Camera-type eye (tissue), 1 donor: ENCODE measurements around the gene IQSEC1.

GRCh38 chr3:12895122-12895797 lies 53.9 kb upstream of the RPL32 start:
- RAMPAGE, long total RNA, result no peak

- RAMPAGE, long total RNA, result no peak
These were observed 79.0 kb upstream of the RPL32 start for GRCh38 chr3:12920419-12920769.

DNA sequence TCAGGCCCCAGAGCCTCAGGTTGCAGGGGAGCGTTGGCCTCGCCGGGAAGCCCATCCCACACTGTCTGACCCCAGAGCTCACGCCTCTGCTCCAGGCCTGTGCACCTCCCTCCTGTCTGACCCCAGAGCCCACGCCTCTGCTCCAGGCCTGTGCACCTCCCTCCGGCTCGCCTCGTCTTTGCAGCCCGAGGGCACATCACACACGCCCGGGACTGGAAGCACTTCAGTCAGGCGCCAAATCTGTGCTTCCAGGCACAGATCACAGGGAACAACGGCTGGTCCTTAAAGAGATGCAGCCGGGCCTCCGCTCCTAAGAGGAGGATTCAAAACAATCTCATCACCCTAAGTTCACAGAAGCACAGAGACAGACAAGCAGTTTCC lies 103.0 kb upstream of the RPL32 start:
- RAMPAGE, long total RNA, result no peak

- RAMPAGE, long total RNA, result no peak
These were observed 70.6 kb downstream of the IQSEC1 start for GRCh38 chr3:13002633-13003060.

GRCh38 chr3:13004285-13005051 lies 68.8 kb downstream of the IQSEC1 start:
- RAMPAGE, long total RNA, result no peak

DNA sequence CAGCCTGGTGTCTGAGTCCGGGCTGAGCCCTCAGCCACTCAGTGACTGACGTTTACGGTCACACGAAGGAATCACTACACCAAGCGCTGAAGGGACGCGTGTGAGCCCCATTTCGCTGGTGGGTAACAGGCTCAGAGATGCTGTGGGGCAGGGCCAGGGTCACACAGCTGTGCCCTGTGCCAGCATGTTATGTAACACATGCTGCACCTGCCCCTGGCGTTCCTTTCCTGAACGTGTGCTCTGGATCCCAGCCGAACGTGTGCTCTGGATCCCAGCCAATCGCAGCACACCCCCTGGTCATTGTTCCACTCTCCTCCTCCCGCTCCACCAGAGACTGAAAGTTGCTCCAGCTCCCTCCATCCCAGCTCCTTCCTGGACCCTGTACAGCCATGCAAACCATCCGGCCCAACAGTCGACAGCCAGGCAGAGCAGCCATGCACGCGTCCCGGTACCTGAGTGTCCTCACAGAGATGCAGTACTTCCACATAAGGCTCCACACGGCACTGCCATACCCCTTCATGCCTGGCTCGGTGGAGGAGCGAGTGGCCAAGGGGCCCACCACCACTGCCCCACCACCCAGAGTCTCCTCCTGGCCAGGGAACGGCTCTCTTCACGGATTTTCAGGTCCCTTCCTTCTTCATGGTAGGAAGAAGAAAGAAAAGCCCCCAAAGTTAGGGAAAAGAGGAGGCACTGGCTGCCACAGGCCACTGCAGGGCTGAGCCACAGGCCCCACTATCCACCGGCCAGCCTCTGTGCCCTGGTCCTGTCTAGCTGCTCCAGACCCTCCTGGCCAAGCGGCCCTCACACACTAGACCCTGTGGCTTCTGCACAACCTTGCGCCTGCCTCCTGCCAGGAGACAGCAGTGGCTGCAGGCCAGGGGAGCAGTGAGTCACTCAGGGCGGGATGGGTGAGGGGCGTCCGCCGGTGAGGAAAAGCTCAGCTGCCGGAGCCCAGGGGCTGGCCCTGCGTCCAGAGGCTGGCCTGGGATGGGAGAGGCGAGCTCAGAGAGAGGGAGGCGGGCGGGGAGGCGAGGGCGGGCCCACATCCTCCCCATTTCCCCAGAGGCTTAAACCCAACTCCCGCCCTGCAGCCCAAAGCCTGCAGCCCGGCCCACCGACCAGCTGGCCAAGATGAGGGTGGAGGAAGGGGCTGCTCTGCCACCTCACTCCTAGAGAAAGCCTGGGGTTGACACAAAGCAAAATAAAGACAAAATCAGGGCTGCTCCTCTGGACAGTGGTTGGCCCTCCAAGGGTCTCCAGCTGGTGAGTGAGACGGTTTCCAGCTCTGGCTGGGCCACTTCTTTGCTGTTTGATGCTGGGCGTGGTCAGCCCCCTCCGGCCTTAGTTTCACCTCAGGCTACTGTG lies 51.2 kb downstream of the IQSEC1 start:
- RAMPAGE, long total RNA, result no peak

- RAMPAGE, long total RNA, result no peak
These were observed 25.5 kb downstream of the IQSEC1 start for GRCh38 chr3:13047770-13048160.

DNA sequence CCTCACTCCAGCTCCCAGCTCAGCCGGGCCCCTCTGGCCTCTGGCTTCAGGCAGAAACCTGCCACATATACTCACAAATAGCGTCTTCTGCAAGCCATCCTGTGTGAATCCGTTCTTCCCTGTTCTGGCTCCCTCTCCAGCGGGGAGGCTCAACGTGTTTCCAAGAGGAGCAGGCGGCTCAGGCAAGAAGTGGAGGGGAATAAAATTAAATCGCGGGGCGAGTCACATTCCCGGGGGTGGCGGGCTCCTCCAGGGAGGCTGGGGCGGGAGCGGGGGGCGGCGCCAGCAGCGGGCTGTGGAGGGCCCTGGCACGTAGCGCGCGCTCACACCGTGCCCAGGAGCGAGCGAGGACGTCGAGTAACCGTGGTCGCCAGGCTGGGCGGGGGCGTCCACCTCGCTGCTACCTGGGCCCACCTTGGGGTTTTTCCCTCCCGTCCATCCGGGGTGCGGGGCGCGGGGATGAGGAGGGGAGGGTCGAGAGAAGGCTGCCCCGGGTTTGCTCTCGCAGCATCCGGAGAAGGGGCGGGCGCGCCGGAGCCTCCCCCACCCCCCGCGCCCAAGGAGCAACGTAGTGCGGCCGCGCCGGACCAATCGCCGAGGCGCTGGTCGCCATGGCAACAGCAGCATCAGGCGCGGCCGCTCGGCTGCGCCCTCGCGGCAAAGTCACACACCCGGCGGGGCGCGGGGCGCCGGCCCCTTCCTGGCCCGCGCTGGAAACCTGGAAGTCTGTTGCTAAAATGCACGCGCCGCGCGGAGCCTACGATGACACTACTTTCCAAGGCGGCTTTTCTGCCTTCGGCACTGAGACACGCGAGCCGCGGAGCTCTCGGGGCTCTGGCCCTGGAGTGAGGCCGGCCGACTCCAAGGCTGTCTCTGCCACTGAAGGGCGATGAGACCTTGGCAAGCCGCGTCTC lies at the start of gene IQSEC1:
Gene IQSEC1 (minus strand): TSS at position 513 of the 914 bp plus-strand sequence.
- RAMPAGE, long total RNA, result no peak

GRCh38 chr3:13080536-13080820 lies 7.2 kb upstream of the IQSEC1 start:
- RAMPAGE, long total RNA, result no peak

GRCh38 chr3:13262476-13262740 lies 157.7 kb downstream of the NUP210 start:
- RAMPAGE, long total RNA, result no peak

DNA sequence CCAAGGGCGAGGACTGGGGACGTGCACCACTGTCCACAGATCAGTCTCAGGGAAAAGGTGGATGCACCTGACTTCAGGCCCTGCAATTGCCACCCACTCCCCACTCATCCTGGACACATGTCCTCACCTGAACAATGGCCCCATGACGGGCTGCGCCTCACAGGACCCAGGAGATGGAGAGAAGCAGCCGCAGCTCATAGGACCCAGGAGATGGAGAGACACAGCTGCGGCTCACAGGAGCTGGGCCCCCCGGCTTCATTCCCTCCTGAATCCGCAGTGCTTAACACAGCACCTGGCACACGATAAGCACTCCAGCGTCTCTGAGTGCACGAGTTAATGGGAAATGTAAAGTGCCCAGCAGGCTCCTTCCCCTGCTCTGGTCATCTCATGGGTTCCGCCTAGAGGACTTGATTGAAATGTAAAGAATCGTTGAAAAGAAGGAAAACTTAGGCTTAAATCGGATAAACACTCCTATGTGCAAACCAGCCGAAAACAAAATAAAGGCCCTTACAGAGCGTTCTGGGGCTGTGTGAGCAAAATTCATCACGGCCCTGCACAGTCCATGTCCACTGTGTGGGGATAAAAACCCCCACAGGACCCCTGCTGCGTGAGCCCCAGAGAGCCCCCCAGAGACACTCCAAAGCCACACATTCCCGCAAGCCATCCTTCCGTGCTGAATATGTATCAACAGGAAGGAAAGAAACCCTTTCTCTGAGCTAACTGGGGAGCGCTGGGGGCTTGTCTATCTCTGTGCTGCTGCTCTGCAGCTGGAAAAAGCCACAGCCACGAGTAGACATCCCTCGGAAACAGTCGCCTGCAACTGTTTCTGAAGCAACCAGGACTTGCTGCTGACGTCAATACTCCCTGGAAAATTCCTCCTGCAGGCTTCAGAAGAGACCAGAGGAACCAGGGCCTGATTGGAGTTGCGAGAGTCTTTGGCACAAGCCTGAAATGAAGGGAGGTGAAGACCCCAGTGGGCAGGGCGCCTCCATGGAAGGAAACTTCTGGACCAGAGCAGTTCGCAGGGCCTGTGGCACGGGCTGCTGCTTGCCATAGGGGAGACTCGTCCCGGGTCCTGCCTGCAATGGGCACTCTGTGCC lies 72.8 kb downstream of the NUP210 start:
- RAMPAGE, long total RNA, result no peak

GRCh38 chr3:13416289-13416649 lies 3.9 kb downstream of the NUP210 start:
- RAMPAGE, long total RNA, result no peak

DNA sequence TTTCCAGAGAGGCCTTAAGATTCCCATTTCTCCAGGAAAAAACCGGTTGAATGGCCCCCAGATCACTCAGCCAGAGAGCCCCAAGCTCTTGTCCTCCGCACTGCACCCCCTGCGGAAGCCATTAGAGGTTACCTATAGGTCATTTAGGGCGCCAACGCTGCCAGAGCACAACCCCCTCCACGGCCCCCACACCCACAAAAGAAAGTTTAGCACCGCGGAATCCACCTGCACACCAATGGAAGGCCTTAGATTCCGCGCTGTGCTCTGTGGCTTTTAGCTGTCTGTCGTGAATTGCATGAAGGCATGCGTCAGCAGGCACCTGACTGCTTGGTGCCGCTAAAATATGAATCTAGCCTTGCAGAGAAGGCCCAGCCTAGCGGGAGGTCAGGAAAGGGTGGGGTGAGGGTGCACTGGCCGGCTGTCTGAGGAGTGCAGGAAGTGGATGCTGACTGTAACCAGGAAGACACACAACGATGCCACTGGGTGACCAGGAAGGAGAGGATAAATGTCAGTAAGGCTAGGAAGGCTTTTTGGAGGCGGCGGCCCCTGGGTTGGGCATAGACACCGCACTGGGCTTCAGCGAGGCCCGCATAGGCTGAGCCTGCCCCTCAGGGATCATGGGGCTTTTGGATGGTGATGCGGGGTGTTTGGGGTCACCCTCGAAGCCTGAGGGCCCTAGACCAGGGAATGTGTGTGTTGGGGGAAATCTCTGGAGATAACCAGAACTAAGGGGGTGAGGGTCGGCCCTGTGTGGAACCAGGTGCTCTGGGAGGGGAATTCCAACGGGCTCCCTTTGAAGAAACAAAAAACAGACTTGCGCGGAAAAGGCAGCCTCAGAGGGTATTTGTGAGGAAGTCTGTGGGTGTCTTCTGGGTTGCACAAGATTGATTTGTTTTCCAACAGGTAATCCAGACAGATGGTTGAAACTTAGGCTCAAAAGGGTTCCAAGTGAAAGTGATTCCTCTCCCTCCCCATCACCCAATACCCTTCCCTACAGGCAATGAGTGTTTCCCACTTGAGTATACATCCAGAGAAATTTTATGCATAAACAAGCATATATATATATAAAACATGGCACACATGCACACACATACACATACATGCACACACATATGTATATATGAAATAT lies 1.1 kb upstream of the NUP210 start:
- RAMPAGE, long total RNA, result no peak

DNA sequence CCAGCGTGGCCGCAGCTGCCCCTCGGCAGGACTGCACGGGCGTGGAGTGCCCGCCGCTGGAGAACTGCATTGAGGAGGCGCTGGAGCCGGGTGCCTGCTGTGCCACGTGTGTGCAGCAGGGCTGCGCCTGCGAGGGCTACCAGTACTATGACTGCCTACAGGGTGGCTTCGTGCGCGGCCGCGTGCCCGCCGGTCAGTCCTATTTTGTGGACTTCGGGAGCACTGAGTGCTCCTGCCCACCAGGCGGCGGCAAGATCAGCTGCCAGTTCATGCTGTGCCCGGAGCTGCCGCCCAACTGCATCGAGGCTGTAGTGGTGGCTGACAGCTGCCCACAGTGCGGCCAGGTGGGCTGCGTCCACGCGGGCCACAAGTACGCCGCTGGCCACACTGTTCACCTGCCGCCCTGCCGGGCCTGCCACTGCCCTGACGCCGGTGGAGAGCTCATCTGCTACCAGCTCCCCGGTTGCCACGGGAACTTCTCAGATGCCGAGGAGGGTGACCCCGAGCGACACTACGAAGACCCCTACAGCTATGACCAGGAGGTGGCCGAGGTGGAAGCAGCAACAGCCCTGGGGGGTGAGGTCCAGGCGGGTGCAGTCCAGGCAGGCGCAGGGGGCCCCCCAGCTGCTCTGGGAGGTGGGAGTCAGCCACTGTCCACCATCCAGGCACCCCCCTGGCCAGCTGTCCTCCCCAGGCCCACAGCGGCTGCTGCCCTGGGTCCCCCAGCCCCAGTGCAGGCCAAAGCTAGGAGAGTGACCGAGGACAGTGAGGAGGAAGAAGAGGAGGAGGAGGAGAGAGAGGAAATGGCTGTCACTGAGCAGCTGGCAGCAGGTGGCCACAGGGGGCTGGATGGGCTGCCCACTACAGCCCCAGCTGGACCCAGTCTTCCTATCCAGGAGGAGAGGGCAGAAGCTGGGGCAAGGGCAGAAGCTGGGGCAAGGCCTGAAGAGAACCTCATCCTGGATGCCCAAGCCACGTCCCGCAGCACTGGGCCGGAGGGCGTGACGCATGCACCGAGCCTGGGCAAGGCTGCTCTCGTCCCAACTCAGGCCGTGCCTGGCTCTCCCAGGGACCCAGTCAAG lies 21.8 kb downstream of the FBLN2 start:
- RAMPAGE, long total RNA, result start-site peak on the plus strand centred at position 486 of the sequence, 8 bp wide, 33 reads; start-site peak on the plus strand centred at position 646 of the sequence, 38 bp wide, 23 reads; start-site peak on the plus strand centred at position 864 of the sequence, 92 bp wide, 37 reads

DNA sequence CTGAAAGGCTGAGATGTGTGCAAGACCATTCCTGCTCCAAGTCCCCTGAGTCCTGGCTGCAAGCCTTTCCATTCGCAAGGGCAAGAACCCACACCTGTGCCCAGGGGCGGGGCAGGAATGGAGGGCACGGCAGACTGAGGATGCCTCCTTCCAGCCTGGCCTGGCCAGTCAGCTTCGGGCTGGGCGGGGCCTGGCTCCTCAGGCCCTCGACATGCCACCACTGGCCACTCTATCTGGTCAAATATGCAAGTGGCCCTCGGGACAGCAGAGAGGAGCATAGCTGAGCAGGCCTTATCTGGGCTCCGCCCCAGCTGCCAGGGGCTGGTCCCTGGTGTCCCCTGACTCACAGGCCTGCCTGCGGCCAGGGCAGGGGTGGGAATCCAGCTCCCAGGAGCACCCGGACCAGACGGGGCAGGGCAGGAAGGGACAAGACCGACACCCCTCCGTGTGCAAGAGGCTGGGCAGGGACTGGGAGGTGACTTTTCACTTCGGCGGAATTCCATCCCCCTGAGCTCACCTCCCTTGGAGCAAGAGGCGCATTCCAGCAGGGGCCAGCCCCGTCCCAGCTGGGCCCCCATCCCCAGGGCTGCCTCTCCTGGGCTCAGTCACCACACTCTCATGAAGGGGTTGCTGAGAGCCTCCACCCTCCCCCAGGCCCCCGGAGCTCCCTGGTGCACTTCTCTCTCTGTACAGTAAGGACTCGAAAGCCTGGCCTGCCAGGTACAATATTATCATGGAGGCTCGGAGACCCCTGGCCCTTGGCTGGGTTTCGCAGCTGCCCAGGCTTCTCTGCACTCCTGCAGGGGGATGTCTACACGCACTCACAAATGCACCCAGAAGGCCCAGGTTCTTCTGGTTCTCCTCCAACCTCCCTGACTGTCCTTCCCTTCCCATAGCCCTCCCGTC lies 29.6 kb downstream of the WNT7A start:
- RAMPAGE, long total RNA, result no peak

GRCh38 chr3:14130600-14131162 lies 5.8 kb downstream of the TMEM43 start:
- RAMPAGE, long total RNA, result no peak

DNA sequence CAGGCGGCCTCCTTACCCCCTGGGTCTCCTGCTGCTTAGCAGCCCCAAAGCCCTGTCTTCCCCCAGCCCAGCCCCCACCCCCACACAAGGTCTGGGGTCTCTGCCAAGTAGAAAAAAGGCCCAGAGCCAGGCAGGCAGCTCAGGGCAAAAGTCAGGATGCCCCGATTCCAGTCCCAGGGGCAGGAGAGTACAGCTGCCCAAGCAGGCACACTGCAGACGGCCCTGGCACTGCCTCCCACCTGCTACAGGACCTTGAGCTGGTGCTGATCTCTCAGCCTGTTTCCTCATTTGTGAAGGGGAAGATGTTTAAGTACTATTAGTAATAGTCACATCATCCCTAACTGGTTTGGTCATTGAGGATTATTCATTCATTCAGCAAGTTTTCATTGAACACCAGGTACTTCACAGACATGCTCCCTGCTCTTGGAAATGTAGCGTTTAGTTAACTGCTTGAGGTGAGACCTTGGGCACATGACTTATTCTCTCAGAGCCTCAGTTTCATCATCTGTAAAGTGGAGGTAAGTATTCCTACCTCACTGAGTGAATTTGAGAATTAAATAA lies 12.7 kb downstream of the TMEM43 start:
- RAMPAGE, long total RNA, result no peak

GRCh38 chr3:14143711-14144137 lies 18.9 kb downstream of the TMEM43 start:
- RAMPAGE, long total RNA, result no peak

GRCh38 chr3:14178994-14179720 lies 540 bp downstream of the LSM3 start:
- RAMPAGE, long total RNA, result no peak

- RAMPAGE, long total RNA, result no peak
These were observed 46.5 kb downstream of the LSM3 start for GRCh38 chr3:14224720-14225977.